SUDHL5 (cell line): ENCODE data around the genes NR4A3 and TEX10.

- PRO-cap: bidirectional peak, plus-strand start at chr9:99820997, minus-strand start at chr9:99820855; bidirectional peak, plus-strand start at chr9:99821085, minus-strand start at chr9:99821096
Measured at GRCh38 chr9:99820780-99821174, 908 bp upstream of the NR4A3 start.

GRCh38 chr9:99821409-99822479 is at the start of gene NR4A3:
NR4A3 (plus strand) TSS chr9:99821885.
- PRO-cap: bidirectional peak, plus-strand start at chr9:99821855, minus-strand start at chr9:99821531; bidirectional peak, plus-strand start at chr9:99822122, minus-strand start at chr9:99822005

- PRO-cap: no peak
Measured at GRCh38 chr9:99905762-99906293, 626 bp upstream of the STX17 start.

GRCh38 chr9:99999897-100000471 is 93.5 kb downstream of the STX17 start:
- PRO-cap: no peak

DNA sequence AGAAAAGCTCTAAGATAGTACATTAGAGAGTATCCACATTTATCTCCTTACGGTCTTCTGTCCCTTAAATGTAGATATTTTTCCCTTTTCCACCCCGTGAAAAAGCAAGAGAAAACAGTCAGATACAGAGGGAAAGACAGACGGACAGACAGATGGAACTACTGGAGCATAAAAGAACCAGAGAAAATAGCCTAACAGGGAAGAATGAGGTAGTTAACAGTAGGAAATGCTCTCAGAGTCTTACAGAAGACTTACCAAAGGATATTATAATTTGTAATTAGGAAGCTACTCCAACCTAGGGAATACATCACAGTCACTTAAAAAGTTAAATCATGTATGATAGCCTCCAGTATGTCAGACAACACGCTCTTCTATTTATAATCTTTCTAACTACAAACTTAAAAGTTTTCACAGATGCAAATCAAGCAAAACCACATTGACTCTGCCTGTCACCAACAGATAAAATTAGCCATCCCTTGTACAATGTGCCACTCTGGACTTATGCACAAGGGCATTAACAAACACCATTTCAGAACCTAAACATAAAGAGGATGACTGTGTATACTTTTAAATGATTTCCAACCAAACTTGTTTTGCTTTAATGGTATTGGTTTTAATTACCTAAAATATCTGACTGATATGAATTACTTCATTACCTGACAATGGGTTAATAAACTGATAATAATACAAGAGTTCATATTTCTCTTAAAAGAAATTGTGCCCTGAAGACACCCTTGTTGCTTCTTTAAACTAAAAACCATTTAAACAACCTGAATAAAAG is 14.8 kb downstream of the ERP44 start:
- PRO-cap: no peak

GRCh38 chr9:100141495-100142307 is 42.7 kb downstream of the INVS start:
- PRO-cap: no peak

- PRO-cap: bidirectional peak, plus-strand start at chr9:100353119, minus-strand start at chr9:100352889
Measured at GRCh38 chr9:100352743-100353225, at the start of gene TEX10. TEX10 (minus strand) TSS chr9:100352942.

GRCh38 chr9:100450540-100451055 is 22.4 kb upstream of the TMEFF1 start:
- PRO-cap: no peak

DNA sequence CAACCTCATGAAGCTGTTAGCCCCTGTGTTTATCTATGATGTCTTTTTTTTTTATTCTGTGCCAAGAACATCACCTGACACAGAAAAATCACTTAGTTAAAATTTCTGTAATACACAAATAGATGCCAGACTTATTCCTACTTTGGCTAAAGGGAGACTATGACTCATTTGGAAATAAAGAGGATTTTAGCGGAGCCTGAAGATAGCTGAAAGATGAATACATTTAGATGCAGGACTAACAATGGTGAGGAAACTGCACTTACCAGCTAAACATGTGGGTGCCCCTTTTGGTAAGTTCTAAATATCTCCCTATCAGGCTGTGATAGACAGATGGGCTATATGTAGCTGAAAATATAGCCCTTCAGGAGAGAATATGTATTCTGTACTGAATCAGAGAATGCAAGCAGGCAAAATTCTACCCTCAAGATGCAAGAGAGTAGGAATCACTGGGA is 58.2 kb downstream of the BAAT start:
- PRO-cap: no peak

- PRO-cap: no peak
Measured at GRCh38 chr9:101398255-101398478, 251 bp downstream of the MRPL50 start.

DNA sequence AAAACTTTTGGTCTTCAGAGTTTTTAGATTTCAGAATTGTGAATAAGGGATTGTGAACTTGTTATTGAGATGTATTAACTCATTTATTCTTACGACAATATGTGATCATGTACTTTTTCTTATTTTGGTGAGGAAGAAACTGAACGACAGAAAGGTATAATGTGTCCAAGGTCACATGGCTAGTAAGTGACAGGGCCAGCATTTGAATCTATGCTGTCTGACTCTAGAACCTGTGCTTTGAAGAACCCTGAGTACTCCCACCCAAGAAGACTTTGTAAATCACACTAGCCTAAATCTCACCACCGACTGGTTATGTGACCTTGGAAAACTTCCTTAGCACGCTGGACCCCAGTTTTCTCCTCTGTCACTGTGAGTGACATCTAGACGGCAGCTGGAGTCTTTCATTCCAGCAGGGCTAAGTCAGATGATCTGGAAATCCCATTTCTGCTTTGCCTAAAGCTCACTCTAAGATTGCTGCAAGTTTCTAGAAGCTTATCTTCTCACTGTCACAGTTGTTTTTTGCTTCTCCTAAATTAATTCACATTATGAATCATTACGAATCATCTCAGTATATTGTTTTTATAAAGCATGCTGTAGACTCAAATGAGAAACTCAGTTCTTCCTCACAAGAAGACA is 17.1 kb downstream of the ALDOB start:
- PRO-cap: no peak

DNA sequence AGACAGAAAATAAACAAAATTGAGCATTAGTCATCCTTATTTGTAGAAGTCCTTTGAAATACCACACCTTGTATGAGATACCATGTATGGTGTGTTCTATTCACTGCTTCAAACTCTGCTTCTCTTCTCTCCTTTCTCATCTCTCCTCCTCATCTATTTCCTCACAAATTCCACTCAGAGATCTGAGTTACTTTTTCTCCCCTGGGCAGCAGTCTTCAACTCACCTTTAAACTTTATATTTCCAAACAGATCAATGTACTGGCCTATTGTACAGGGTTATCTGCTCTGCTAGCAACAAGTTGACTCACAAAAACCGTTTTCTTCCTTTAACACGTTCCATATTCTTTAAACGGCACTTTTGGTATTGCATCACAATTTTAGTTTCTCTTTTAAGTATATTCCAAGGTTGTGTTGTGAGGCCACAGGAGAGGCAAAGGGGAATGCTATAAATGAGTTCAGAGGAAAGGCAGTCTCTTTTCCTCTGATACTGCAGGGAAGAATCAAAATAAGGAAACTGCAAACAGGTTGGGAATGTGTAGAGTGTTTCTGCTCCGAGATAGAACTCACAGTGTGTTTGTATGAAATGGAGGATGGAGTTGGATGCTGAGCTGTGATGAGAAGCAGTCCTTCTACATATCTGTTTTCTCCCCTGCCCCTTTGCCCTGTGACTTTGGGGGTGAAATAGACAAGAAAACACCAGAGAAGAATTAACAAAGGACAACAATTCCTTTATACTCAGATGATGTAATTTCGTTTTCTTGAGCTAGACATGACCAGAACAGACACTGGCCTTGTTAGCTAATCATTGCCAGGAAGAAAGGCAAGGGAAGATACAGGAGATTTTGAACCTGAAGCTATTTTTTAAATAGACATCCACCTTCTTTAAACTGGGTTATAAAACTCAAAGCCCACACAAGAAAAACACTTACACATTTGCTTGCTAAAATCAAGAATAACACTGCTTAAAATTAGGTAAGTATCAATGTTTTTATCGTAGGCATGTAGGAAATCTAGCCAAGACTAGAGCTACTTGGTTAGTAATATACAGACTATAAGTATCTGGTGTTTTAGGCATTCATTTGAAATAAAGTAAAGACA is 10.0 kb upstream of the ALDOB start:
- PRO-cap: unidirectional peak, plus-strand start at position 566 of the sequence

DNA sequence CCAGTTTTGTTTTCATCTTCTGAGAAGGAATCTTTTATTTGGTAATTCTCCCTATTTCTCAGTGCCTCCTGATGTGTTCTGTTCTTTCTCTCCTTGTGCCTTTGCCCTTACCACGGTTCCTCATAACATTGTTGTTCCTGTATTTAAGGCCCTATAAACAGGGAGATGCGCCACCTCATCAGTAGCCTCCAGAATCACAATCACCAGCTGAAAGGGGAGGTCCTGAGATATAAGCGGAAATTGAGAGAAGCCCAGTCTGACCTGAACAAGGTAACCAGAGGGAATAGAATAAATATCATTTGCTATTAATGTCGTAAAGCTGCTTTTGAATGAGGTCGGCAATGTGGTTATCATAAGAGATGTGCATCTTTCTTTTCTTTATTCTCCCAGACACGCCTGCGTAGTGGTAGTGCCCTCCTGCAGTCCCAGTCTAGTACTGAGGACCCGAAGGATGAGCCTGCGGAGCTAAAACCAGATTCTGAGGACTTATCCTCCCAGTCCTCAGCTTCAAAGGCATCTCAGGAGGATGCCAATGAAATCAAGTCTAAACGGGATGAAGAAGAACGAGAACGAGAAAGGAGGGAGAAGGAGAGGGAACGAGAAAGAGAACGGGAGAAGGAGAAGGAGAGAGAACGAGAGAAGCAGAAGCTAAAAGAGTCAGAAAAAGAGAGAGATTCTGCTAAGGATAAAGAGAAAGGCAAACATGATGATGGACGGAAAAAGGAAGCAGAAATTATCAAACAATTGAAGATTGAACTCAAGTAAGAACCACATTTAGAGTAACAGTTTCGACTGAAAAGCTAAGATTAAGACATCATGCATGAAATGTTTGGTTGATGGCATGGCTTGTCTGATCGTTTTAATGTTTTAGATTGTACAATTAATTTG is 18.6 kb downstream of the RNF20 start:
- PRO-cap: no peak

GRCh38 chr9:101580052-101580412 is 14.7 kb downstream of the PPP3R2 start:
- PRO-cap: no peak

GRCh38 chr9:101704908-101705822 is 33.3 kb downstream of the GRIN3A start:
- PRO-cap: no peak

GRCh38 chr9:101723426-101723792 is 15.0 kb downstream of the GRIN3A start:
- PRO-cap: no peak

DNA sequence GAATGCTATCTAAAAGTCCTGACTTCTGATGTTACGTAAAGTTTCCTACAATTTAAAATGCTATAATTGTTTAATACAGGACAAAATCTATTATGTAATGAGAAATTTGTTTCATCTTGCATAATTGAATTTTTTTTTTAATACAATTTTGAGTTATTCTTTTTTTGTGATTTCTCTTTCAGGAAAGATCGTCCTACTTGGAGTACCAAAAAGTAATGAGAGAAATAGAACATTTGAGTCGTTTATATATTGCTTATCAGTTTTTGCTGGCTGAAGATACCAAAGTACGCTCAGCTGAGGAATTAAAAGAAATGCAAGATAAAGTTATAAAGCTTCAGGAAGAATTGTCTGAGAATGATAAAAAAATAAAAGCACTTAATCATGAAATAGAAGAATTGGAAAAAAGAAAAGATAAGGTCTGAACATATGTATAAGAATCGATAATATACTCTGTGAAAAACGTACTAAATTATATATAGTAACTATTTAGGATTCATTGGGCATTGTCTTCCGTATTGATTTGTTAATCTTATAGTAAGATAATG is 7.7 kb downstream of the SMC2 start:
- PRO-cap: no peak

DNA sequence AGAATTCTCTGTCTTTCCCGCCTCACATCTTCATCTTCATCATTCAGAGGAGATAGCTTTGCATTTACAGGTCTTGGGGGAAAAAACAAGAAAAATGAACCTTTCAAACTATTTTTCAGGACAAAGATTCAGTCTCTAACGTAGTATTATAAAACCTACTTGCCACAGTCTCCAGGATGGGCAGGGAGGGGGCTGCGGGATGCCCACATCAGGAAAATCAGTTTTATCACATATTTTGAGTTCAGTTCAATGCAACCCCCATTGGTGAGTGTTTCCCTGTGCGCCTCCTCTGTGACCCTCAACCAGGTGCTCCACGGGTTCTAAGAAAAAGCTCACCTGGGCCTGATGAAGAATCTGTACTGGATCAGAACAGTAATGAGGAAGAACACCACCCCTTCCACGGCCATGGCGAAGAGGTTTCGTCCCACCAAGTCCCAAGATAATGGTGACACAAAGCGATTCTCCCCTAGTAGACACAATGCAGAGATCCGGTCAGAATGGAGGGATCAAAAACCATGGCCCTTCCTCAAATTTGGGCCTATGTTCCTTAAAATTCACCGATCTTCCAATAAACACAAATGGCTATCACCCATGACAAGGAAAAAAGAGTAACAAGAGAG is 29.0 kb downstream of the NIPSNAP3B start:
- PRO-cap: no peak

GRCh38 chr9:104822183-104822471 is 58.2 kb downstream of the NIPSNAP3B start:
- PRO-cap: no peak

DNA sequence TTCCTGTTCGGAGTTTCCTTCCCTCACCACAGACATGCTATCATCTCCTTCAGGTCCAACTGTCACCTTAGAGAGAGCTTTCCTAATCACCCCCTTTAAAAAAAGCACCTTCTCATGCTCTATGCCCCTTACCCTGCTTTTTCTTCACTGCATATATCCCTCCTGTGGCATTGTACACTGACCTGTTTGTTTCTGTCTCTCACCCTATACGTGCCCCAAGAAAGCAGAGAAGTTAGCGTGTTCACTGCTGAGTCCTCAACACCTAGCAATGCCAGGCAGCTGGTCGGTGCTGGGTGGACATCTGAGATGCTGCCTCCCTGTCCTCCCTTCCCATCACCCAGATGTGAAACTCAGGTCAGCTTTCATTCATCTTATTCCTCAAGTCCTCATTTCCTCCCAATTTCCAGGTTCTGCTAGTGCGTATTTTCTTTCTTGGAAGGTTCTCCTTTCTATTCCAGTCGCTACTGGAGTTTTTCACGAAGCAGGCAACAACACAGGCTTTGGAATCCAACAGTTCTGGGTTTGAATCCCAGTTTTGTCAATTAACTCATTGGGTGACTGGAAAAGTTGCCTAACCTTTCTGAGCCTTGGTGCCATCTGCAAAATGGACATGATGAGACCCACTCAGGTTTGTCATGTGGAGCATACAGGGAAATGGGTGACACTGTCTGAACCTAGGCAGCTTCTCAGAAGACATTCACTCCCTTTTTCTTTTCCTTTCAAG is 79.2 kb downstream of the NIPSNAP3B start:
- PRO-cap: no peak